Cerebellum (tissue), 5 donors: ENCODE measurements around a stretch of chr12.

DNA sequence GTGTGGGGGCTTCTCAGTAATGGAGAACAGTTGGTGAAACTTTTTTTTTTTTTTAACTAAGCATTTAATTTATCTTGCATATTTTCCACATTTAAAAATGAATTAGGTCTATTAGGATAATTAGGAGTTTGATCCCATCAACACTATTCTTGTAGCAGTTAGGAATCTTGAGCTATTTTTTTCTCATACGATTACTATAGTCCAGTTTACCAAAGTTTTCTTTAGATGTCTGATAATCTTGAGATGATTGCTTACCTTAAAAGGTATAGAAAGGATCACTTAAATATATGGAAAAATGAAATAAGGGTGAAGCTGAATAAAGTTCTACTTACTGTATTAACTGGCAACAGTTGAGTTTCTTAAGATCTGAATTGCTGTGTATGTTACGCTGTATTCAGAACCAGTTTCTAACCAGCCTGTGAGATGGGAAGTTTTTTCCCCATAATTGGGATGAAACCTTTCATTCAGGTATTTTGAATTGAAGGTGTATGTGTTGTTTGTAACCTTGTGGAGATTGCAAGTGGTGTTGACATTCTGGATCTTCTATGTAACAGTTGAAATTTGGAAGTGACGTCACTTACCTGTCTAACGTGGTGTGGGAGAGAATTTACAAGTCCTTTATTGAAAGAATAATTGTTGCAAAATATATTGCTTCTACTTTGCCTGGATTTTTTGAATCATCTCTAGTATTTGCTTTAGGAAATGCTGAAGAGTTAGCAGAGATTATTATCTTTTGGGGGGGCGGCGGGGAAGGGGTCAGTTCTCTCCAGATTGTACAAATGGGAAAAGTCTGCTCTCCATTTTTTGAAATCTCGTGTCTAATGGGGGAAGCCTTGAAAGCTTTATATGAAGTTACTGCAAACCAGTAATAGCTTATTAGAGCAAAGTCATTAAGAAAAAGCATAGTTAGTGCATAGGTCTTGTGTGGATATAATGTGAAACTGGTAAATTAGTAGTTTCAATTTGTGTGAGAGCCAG lies 5.4 kb downstream of the RAN start:
- PRO-cap, 3 experiments, result no peak in any of the 3 experiments
- RAMPAGE, long total RNA, result no peak

GRCh38 chr12:130920468-130921189 lies 33.1 kb upstream of the ADGRD1 start:
- PRO-cap, 3 experiments, result no peak in any of the 3 experiments
- RAMPAGE, long total RNA, result no peak

DNA sequence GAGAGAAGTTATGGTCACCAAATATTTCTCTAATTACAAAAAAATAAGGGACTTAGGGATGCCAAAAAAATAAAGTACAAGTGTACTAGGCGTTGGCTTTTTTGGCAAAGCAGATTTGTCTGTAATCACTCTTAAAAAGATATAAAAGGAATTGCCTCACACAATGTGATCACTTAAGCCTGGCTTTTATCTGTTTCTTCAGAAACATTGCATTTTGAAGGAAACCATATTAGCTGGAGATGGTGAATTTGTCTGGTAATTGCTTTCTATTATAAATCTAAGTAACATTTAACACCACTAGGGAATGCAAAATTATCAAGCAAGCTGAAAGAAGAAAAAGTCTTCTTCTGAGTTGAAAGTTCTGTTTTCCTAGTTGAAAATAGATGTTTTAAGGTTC lies 31.0 kb upstream of the ADGRD1 start:
- PRO-cap, 3 experiments, result no peak in any of the 3 experiments
- RAMPAGE, long total RNA, result no peak

- PRO-cap, 3 experiments, result no peak in any of the 3 experiments
- RAMPAGE, long total RNA, result no peak
Observed at GRCh38 chr12:130924805-130925579, 28.7 kb upstream of the ADGRD1 start.

DNA sequence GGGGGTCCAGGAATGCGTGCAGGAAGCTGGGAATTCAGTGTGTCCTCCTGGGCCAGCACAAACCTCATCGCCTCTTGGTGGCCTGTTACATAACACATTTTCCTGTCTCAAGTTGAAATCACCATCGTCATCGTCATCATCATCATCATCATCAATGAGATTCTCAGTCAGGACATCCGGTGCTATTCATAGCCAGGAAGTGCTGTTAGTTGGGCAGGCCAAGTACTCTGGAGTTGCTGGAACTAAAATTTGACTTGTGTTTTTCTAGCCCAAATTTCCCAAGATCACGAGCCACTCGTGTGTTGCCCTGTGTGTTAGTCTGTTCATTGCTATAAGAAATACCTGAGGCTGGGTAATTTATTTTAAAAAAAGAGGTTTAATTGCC lies 96.4 kb downstream of the ADGRD1 start:
- PRO-cap, 3 experiments, result no peak in any of the 3 experiments
- RAMPAGE, long total RNA, result no peak

GRCh38 chr12:131068947-131069357 lies 115.2 kb downstream of the ADGRD1 start:
- PRO-cap, 3 experiments, result no peak in any of the 3 experiments
- RAMPAGE, long total RNA, result no peak

GRCh38 chr12:131351308-131352135 lies 359.4 kb upstream of the SFSWAP start:
- PRO-cap, 3 experiments, result no peak in any of the 3 experiments
- RAMPAGE, long total RNA, result no peak

DNA sequence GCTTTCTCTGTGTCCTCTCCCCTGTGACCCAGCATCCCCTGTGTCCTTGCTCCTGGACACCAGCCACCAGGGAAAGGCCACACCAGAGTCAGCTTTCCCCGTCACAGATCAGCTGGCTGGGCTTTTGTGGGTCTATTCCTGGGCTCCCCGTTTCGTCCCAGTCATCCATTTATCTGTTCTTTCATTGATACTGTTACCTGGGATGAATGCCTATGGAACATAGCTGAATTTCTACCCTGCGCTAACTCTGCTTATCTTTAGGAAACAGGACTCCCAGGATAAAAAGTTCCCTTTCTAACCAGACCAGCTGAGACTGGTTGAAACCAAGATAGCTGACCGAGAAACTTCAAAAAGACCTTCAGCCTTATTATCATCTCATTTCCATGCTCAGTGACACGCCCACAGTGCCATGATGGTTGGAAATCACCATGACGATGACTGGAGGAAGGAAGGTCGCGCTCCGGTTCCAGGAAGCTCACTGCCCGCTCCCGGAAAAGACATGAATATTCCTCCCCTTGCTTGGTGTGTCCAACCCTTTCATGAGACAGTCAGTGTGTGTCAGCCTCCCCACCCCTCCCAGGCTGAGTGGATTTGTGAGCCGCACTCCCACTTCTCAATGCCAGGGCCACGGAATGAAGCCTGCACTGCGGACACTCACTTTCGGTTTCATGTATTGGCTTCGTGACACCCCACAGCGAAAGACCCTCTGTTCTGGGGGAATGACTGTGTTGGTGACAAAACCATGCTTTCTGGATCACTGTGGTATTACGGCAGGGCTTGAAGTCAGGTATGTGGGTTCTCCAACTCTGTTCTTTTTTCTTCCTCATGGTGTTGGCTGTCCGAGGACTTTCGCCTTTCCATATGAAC lies 276.3 kb upstream of the SFSWAP start:
- PRO-cap, 3 experiments, result no peak in any of the 3 experiments
- RAMPAGE, long total RNA, result no peak

GRCh38 chr12:131474331-131474814 lies 236.5 kb upstream of the SFSWAP start:
- PRO-cap, 3 experiments, result no peak in any of the 3 experiments
- RAMPAGE, long total RNA, result no peak

GRCh38 chr12:131511220-131511842 lies 199.6 kb upstream of the SFSWAP start:
- PRO-cap, 3 experiments, result no peak in any of the 3 experiments
- RAMPAGE, long total RNA, result no peak

DNA sequence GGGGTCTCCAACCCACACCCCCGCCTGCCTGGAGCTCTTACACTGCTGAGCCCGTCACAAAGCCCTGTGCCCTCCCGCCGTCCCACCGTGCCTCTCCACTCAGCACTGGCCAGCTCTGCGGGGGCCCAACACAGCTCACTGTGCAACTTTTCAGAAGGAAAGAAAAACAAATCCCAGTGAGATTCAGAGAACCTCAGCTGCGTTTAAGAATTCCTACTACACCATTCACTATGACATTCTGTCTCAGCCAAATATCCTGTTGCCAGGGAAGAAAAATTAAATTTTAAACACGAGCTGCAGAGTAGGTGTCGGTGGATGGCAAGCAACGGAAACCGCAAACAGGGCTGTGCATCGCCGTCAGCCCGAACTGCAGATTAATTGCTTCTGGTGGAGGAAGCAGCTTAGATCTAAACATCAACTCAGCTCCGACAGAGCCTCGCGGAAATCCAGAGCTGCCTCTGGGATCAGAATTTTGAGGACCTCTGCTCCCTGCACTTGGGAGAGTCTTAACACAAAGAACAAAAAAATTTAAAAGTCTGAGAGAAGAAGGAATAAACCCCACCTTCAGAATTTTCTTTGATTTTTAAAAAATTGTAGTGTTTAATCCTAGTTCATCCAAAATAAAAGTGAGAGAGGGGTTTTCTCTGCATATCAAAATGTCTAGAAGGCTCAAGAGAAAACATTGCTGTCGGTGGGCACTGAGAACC lies 106.4 kb upstream of the SFSWAP start:
- PRO-cap, 3 experiments, result no peak in any of the 3 experiments
- RAMPAGE, long total RNA, result no peak

DNA sequence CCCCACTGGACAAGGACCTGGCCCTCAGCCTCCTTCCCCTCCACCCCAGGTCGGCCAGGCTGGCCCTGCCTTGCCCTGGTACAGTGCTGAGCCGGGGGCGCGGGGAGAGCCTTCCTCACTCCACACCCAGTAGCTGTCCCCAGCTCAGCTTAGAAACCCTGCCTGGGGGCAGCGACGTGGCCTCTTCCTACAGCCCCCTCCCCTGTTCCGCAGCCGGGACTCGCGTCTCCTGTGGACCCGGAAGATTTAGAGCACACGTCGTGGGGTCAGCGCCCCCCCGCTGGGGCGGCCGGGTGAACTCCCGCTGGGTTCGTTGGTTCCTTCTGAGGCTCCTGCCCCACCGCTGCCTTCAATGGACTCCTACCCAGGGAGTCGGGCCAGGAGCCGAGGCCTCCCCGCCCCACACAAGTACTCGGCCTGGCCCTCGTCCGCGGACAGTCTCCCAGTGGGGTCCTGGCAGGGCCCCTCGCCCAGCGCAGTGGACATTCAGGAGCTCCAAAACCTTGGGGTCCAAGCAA lies 1.1 kb downstream of the MMP17 start:
- PRO-cap, 3 experiments, result no peak in any of the 3 experiments
- RAMPAGE, long total RNA, result no peak

DNA sequence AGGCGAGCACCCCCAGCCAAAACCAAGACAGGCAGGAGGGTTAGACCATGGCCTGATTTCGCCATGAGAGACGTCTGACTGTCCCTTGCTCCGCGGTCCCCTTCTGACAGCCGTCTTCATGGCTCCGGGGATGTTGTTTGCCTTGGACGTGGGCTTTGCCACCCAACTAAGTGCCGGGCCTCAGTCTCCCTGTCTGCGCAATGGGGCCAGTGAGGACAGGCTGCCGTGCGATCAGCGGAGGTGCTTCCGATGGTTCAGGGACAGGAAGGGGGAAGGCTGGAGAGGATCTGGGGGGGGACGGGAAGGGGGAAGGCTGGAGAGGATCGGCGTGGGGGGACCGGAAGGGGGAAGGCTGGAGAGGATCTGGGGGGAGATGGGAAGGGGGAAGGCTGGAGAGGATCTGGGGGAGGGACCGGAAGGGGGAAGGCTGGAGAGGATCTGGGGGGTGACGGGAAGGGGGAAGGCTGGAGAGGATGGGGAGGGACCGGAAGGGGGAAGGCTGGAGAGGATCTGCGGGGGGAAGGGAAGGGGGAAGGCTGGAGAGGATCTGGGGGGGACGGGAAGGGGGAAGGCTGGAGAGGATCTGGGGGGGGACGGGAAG lies 3.4 kb downstream of the MMP17 start:
- PRO-cap, 3 experiments, result peak in 1 of 3 experiments; most common plus-strand start position 467 of the sequence (in 1)
- RAMPAGE, long total RNA, result no peak

GRCh38 chr12:132034928-132035705 lies 85.4 kb downstream of the EP400 start:
- PRO-cap, 3 experiments, result no peak in any of the 3 experiments
- RAMPAGE, long total RNA, result no peak

GRCh38 chr12:132037475-132038114 lies 87.9 kb downstream of the EP400 start:
- PRO-cap, 3 experiments, result no peak in any of the 3 experiments
- RAMPAGE, long total RNA, result no peak

DNA sequence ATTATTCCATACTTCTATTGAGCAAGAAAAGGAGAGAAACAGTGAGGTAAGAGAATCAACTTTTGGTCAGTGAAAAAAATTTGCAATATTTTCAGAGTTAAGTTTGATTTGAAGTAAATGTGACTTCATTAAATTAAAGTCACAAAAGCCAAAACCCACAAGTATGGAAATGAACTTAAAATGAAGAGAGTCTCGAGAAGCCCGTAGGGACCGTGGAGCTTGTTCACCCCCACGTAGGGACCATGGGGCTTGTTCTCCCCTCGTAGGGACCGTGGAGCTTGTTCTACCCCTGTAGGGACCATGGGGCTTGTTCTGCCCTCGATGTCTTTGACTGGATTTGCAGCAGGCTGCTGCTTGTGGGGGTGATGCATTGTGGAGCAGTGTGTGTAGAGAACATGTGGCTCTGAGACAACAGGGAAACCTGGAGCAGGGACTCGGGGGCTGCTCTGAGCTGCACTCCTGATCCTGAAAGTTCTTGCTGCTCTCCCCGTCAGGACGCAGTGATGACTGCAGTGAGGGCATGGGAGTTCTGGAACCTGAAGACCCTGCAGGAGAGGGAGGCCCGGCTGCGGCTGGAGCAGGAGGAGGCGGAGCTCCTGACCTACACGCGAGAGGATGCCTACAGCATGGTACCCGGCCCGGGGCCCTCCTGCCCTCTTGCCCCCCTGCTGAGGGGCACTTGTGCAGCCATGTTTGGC lies 94.1 kb downstream of the EP400 start:
- PRO-cap, 3 experiments, result no peak in any of the 3 experiments
- RAMPAGE, long total RNA, result no peak

GRCh38 chr12:132066237-132067012 lies 77.7 kb downstream of the DDX51 start:
- PRO-cap, 3 experiments, result no peak in any of the 3 experiments
- RAMPAGE, long total RNA, result no peak

- PRO-cap, 3 experiments, result no peak in any of the 3 experiments
- RAMPAGE, long total RNA, result no peak
Observed at GRCh38 chr12:132134217-132134886, 9.8 kb downstream of the DDX51 start.

DNA sequence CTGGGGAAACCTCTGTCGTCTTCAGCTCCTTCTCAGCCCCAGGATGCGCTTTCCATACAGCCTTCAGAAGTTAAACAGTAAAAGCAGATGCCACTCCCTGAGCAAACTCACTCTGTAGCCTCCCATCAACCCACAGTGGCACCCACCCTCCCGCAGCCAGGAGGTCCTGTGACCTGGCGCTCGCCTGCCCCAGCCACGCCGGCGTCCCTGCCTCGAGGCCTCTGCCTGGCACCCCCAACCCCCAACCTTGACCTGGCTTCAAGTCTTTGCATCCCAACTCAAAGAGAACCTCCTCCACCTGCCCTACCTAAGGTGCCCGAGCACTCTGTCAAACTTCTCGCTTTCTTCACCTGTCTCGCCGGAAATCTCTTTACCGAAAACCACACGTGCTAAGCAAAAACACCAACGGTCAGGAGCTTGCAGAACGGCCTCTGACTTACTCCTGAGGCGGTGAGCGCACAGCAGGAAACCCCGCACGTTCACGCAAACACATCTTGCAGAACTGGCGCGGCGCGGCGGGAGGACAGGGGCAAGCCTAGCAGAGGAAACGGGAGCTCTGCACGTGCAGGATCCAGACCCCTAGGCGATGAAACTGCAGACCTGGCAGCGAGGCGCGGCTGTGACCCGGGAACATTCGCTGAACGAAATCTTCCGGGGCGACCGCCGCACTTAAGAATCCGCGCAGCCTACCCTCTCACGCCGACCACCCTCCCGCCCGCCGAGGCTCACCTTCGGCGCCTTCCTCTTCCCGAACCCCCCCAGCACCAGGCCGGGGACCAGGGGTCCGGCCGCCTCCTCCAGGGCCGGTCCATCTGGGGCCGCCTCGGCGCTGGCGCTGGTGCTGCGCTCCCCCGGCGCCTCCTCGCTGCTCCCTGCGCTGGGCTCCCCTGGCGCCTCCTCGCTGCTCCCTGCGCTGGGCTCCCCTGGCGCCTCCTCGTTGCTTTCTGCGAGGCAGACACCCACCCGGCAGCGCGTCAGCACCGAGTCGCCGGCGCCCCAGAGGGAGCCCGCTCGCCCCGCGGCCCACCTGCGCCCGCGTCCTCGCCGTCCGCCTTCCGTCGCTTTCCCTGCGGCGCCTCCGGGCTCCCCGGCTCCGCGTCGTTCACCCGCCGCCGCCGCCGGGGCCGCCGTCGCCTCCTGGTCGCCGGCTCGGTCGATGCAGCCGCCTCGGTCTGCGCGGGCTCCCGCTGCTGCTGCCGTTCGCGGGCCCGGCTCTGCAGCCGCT lies 741 bp downstream of the DDX51 start:
- PRO-cap, 3 experiments, result no peak in any of the 3 experiments
- RAMPAGE, long total RNA, result no peak

DNA sequence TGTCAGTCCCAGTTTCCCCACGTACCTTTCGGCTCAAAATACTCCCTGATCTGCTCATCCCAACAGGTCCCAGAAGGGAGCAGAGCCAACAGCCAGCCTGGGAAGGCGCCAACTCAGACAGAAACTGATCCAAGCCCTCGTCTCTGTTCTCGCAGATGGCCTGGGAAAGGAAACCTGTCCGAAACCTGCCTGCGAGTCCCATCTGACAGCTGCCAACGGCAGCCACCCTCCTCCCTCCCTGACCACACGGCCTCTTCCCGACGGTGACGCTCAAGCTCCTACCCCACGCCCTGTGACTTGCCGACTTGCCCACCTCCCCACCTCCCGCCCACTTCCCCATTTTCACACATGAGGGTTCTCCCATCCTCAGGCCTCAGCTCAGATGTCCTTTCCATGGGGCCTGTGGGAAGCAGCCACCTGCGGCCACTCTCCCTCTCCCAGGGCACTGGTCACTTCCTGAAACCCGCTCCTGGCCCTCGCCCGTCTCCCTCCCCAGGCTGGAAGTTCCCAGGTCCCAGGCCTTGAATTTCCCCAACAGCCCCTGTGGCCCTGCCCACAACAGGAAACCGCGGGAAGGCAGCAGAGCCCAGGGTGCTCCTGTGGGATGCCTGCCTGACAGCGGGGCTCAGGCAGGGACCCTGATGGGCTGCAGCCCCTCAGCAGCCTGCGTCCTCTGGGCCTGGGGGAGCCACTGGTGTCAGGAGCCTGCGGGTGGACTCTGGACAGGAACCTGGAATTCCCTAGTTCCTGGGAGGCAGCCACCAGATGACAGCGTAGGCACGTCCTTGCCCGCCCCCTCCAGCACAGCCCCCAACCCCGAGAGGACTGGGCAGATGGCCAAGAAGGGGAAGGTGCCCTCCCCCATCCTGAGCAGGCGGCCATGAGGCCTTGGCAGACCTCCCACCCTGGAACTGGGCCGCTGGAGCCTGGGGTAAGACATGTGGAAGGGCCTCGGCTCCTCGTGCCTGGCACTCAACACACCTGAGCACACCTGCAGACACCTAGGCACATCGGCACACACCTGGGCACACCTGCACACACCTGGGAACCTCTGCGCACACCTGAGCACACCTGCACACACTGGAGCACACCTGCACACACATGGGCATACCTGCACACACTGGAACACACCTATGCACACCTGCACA lies 60.6 kb upstream of the FBRSL1 start:
- PRO-cap, 3 experiments, result no peak in any of the 3 experiments
- RAMPAGE, long total RNA, result no peak